GM12892 (cell line): ENCODE measurements around a stretch of chr21.

DNA sequence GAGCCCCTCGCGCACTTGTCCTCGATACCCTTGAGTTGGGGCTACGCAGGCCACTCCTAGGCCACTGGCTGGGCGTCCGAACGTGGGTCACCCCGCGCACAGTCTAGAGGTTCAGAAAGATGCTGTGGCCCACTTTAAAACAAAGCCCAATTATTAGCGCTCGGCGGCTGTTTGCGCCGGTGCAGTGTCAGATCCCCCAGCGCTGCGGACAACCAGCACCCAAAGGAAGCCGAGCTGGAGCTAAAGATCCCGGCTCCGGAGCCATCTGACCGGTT, 740 bp upstream of the EVA1C start:
- RRBS, result 2% methylated on average over 6 of the region's 20 CpGs

DNA sequence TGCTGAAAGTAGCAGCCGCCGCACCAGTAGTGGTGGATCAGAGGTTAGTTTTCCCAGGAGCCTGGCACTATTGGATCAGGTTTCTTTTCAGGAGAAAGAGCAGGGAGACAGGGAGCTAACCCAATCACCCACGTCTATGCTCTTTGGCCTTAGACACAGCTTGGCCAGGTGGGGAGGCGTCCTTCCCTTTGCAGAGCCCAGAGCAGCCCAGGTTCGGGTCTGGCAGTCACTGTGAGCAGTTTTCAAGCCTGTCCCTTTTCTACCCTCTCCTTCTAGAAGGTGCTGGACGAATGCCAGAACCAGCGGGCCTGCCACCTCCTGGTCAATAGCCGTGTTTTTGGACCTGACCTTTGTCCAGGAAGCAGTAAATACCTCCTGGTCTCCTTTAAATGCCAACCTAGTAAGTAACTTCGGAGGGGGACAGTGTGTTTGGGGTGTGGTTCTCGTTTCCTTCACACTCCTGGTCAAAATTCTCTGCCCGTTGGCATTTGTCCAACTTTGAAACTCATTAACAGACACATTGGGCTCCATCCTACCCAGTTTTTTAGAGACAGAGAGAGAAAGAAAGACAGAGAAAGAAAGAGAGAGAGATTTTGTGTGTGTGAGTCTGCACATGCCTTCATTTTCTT, 44.9 kb downstream of the EVA1C start:
- RRBS, result no CpG with 5 or more reads among the region's 11 CpGs

DNA sequence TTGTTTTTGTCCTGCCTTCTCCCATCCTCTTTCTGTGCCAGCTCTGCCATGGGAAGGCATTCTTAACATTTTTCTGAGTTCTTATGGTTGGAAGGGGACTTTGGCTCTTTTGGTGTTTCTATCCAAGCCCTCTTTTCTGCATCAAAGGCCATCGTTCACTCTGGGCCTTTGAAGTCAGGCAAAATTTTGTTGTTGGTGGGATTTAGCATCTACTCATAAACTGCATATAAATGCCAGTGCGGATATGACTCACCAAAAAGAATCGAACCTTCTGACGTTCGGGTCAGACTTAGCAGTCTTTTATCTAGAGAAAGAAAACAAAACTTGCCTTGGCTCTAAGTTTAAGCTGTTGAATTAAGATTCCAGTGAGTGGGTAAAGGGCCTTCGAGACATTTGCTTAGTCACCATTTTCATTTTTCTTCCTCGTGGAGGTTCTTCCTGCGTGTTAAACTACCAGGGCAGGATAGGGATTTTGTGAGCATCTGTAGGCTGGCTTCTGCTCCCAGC, 51.4 kb downstream of the EVA1C start:
- RRBS, result no CpG with 5 or more reads among the region's 8 CpGs

DNA sequence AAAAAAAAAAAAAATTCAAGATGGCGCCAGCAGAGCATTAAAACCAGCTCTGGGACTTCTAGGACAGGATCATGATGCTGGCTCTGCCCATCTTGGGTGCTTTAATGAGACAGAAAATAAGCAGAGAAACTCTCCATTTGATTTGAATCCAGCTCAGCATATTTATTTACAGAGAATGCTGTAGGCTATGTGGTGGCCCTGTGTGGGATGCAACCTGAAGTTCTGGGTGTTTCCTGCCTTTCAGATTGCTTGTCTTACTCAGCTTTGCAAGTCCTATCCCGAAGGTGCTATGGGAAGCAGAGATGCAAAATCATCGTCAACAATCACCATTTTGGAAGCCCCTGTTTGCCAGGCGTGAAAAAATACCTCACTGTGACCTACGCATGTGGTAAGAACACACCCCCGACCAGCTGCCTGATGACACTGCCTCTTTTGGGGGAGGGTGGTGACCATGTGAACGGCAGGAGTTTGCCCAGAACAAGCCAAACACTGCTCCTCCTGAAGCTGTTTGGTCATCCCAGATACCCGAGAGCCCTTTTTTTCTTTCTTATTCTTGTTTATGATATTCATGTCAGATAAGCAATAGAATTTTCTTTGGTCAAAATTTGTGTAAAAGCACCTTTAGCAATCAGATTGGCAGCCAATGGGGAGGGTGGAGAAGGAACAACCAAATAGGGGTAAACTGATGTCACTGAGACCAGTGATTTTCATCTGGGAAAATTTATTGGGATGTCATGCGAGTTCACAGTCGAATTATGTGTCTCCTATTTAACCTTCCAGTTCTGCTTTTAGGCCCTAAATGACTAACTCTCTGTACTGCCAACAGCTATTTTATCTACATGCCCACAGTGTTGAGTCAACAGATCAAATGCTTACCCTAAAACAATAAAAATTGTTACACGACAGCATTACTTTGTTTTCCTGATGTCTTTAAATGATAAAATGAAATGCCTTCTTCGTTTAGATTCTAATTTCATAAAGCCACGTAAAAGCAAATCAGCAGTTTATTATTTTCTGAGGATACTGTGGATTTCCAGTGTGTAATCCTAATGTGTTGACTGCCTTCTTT, 82.6 kb downstream of the EVA1C start:
- RRBS, result no CpG with 5 or more reads among the region's 13 CpGs

- RRBS, result no CpG with 5 or more reads among the region's 4 CpGs
Observed at GRCh38 chr21:32508077-32508507, 77.2 kb downstream of the TCP10L start.

GRCh38 chr21:32613254-32613879, 1.2 kb upstream of the CFAP298 start:
- RRBS, result no CpG with 5 or more reads among the region's 20 CpGs

DNA sequence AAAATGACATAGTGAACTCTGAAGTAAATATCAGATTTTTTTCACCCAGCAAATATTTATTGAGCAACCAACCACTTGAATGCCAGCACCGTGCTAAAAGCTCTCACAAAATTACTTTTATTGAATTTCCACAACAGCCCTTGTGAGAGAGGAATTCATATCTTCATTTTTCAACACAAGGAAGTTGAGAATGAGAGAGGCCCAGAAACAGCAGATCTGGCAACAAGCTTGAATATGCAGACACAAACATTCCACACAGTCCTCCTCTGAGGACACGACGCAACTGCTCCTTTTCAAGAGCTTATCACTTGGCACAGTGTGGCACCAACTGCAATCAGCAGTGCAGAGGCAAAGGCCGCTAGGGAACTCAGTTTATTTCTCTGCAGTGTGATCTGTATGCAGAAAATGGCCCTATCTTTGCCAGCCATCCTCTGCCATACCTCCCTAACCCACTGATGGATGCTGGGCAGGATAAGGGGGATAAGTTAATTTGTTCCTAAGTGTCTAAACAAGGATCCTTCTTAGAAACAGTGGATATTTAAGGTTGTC, 32.2 kb upstream of the IFNAR2 start:
- RRBS, result no CpG with 5 or more reads among the region's 4 CpGs

DNA sequence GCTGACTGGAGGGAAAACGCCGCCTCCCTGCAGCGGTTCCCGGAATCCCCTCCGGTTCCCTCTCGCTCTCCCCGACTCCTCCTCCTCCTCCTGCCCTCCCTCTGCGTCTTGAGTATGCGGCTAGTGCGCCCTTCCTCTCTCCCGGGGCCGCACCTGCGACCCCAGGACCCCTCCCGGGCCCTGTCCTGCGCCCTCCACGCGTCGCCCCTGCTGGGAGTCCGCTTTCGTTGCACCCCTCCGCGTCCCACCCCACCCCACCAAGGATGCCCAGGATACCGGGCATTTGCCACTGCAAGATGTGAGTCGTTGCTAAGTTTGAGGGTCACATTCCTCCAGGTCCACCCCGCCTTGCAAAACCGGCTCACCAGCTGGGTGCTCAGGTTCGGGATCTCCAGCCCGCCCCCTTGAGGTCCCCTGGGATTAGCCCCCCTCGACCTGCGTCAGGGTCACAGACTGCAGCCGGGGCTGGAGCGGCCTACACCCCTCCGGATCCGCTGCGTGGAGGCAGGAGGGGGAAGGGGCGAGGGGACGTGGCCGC, 591 bp downstream of the IFNAR2 start:
- RRBS, result 2% methylated on average over 7 of the region's 38 CpGs

GRCh38 chr21:33238302-33239364, 8.9 kb downstream of the IFNAR2 start:
- RRBS, result no CpG with 5 or more reads among the region's 10 CpGs

DNA sequence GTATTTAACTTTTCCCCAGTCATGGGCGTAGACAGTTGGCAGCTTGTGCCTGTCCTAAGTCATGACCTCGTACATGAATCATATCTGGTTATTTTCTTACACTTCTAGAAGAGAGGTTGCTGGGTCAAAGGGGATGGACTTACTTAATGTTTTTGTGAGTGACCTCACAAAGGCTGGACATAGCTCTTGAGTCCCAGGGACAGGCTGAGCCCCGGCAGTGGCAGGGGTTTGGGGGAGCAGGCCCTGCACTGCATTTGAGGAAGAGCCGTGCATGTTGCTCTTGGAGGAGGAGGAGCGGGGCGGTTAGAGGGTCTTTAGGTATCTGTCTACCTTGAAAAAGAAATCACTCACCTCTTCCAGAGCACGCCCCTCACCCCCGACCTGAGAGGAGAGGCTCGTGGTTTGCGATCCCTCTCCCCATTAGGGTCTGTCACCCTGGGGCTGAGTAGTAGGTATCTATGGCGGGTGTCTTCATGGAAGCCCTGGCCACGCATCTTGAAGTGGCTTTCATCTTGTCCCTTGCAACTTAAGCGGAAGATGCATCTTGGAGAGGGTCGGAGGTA, 16.5 kb downstream of the IFNGR2 start:
- RRBS, result no CpG with 5 or more reads among the region's 14 CpGs

GRCh38 chr21:33451703-33452113, 28.1 kb downstream of the TMEM50B start:
- RRBS, result no CpG with 5 or more reads among the region's 1 CpG

GRCh38 chr21:33480037-33480514, 302 bp upstream of the TMEM50B start:
- RRBS, result 1% methylated on average over 34 of the region's 47 CpGs

DNA sequence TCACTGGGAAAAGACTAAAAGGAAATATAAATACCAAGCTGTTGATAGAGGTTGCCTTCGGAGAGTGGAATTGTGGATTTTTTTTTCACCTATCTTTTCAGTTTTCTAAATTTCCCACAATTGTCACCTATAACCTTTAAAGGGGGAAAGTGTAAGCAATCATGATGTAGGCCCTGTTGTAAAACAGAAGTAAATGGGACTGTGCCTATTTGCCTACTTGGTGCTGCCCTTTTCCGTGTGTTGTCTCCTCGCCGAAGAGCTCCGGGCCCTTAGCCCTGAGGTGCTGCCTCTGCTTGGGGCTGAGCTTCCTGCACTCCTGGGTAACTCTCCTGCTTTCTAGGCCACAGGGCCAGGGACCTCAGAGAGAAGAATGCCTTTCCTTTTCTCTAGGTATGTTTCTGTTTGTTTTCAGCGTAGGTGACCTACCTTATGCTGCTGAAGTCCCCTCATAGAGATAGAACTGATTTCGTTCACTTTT, 61.4 kb downstream of the ITSN1 start:
- RRBS, result no CpG with 5 or more reads among the region's 7 CpGs

DNA sequence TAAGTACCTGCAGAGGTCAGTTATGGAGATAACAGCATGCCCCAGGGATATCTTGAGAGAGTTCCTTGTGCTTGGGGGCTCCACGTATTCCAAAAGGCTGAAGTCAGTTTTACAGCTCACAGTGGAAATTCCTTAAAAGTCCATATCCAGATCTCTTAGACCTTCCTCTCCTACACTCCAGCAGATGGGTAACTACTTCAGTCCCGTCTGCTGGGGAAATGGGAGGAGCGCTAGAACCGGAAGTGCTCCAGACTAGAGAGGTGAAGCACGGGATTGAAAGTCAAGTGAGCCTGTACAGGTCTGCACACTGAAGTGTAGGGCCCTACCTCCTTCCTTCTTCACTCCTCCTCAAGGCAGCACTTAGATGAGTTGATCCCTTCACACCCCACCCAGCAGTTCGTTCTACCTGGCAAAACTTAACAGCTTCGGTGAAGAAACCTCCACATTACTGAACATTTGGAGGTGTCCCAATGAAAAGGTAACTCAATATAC, 73.8 kb downstream of the ITSN1 start:
- RRBS, result no CpG with 5 or more reads among the region's 7 CpGs

- RRBS, result no CpG with 5 or more reads among the region's 4 CpGs
Observed at GRCh38 chr21:33765629-33766549, 123.6 kb downstream of the ITSN1 start.

DNA sequence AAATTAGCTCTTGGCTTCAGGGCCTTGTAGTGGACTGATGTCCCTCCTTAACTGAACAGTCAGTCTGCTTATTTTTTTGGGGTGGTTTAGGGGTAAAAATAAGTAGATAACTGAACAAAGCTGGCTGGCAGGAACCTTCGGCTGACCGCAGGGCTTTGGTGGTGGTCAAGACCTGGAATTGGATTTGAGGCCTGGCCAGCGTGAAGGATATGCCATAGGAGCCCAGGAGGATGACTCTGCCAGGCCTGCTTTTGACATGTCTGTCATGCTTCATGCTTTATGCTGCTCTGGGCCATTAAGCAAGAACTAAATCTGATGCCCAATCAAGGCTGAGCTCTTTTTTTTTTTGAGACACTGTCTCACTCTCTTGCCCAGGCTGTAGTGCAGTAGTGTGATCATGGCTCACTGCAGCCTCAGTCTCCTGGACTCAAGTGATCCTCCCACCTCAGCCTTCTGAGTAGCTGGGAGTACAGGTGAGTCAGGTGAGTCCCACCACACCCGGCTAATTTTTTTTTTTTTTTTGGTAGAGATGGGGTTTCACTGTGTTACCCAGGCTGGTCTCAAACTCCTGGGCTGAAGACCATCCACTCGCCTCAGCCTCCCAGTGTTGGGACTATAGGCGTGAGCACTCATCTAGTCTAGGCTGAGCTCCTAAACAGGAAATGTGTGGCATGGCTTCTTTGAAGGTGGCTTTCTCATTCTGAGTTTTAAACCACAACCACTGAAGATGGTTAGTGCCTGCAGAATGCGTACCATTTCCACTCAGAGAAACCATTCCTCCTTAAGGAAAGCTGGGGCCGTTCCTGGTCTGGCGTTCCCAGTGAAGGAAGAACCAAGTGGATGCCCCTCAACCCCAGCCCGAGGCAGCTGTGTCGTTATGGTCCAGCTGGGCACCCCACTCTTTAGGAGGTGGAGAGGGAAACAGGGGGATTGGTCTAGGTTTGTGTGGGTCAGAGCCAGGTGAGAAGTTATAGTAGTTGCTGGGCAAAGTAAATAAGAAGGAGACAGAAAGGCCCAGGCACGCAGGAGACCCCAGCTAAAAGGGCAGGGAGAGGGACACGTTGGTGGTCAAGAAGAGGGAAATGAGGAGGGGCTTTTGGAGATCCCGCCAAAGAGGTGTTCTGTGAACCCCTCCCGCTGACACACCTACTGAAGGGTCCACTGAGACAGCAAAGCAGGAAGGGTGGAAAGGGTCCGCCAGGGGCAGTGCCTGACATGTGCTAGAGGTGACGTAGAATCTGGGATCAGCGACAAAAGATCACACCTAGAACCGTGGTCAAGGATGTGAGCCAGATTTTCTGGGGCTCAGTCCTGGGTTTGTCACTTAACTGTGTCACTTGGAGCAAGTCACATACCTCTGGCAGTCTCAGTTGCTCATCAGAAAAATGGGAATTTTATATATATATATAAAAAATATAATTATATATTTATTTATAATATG, 34.3 kb upstream of the ATP5PO start:
- RRBS, result no CpG with 5 or more reads among the region's 19 CpGs

DNA sequence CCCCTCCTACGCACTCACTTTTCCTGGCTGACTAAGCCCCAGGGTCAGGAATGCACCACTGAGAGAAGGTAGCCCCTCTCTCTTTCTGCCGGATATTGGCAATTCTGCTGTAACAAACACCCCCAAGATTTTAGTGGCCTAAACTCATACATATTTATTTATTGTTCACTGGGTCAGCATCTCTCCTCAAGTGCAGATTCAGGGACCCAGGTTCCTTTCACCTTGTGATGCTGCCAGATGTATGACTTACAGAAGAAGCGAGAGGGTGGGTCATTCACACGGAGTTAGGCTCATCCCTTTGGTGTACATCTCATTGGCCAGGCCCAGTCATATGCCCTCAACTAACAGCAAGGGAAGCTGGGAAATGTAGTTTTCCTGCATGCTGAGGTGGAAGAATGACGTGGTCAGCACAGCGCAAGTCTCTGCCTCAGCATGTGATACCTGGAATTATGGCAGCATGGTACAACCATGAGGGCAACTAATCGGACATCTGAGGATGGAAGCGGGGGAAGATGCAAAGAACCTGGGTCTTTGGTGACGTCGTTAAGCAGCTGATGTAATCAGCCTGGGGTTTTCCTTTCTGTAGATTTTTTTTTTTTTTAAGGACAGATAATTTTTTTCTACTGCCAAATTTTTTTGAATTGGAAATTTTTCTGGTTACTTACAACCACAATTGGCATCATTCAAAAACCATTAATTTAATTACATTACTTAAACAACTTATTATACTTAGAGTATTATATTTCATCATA, 43.3 kb upstream of the MRPS6 start:
- RRBS, result no CpG with 5 or more reads among the region's 10 CpGs

GRCh38 chr21:34073774-34074304, 461 bp downstream of the MRPS6 start:
- RRBS, result 1% methylated on average over 73 of the region's 95 CpGs

DNA sequence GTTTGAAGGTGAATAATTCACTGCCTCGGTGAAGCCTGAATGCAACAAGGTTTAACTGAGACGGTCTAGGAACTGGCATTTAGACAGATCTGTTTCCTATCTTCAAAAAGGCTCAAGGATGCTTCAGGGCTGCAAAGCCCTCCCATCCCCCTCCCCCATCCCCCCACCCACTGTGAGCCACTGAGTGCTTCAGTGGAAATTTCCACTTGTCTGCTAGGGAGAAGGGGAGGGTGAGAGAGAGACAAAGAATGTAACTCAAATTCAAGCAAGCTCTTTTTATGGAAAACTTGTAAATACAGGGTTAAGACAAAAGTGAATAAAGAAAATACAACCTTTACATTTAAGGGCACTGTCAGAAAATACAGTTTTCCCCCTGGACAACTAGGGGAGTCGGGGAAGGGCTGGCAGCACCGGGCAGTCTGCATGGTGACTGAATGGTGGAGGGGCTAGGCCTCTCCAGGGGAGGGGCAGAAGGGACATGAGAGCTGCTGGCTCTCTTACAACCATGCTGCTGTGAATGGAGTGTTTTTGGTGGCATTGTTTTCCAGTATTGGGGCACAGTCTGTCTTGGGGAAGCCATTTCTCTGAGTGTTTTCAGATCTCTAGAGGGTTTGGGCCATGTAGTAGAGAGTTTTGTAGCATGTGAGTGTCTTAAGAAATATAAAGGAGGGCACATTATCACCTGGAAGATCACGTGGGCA, 56.7 kb downstream of the MRPS6 start:
- RRBS, result no CpG with 5 or more reads among the region's 5 CpGs